ENCODE measurements around a stretch of chr12.

DNA sequence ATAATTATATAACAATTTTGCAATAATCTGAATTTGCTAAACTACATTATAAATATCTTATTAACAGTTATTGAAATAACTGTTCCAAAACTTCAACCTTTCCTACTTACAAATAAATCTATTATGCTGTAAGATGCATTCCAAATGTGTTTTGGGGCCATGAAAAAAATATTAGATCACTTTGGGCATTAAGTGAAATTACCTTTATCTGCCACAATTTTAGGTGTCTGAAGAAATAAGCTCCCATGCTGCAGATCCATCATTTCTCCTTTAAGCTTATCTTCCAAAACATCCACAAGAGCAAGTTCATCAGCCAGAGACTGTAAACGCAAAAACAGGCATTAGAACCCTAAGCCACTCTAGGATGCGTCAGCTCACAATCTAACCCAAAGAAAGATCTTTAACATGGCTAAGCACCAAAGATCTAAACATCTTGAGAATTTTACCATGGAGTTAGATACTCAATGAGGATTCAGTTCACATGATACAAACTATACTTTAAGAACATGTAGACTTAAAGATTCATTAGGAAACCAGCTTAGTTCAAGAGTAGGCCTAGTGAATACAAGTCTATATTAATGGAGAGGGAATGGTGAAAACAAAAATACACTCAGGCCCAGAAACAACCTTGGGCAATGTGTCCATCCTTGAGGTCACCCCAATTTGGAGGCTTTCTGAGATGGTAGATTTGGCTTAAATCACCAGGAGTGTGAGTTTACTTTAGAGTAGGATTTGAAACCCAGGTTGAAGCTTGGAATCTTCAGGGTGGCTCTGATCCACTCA is 10.8 kb downstream of the LDHB start:
- PRO-cap, 10 experiments: no peak in any of the 10 experiments

GRCh38 chr12:21771774-21772390 is 2.6 kb downstream of the KCNJ8 start:
- PRO-cap, 10 experiments: peak in 1 of 10 experiments; most common plus-strand start chr12:21772136 (in 1); most common minus-strand start chr12:21772102 (in 1)

GRCh38 chr12:21773820-21774237 is 677 bp downstream of the KCNJ8 start:
- PRO-cap, 10 experiments: no peak in any of the 10 experiments

GRCh38 chr12:21937274-21937761 is 3.9 kb downstream of the ABCC9 start:
- PRO-cap, 10 experiments: peak in 1 of 10 experiments; most common plus-strand start chr12:21937575 (in 1); most common minus-strand start chr12:21937474 (in 1)

DNA sequence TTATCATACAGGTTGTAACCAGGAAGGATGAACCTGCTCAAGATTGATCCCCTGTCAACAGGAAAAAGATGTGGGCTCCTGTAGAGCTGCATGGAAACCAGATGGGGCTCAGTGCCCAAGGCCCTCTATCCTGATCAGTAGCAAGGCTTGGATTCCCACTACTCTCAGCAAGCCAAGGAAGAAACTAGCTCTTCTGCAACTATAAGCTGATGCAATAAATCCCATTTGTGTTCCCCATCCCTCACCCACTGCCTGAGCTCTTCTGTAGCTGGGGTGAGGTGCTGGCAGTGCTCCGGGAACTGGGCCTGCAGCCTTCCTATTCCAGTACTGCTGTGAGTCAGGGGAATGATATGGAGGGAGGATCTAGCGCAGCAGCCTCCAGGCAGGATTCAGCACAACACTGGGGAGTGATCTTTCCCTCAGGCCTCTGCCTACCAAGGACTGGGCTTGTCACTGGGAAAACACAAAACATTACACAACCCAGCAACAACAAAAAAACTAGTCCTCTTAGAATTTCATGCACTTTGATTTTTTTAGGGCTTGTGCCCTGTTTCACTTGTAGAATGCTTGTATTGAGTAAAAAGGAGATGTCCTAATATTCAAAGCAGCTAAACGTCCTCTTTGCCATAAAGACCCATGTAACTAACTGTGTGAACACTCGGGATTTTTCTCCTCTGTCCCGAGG is 58.7 kb downstream of the ST8SIA1 start:
- PRO-cap, 10 experiments: no peak in any of the 10 experiments

DNA sequence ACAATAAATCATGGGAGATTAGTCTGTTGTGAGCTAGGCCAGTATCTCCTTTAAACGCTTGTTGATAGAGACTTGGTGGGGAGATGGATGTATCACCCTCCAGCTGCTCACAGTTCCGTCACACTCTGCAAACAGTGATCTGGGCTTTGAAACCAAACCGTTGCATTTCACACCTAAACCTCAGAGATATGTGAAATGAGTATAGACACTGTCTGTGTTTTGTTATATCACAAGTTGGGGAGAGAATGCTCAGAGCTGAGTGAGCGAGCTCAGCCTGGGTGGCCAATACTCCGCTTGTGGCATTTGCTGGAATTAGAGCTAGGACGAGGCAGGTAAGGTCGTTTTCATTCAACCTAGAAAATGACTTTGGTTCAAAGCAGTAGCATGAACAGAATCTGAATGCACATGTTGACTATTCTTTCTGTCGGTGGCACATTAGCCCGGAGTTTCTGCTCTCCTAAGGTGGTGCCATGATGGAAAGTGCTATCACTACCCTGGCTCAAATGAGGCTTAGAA is 75.2 kb upstream of the ST8SIA1 start:
- PRO-cap, 10 experiments: peak in 3 of 10 experiments; most common plus-strand start position 230 of the sequence (in 2); most common minus-strand start position 127 of the sequence (in 3)

- PRO-cap, 10 experiments: peak in 4 of 10 experiments; most common plus-strand start chr12:22543824 (in 4); most common minus-strand start chr12:22543597 (in 2)
Measured at GRCh38 chr12:22543190-22544093, 900 bp downstream of the C2CD5 start.

DNA sequence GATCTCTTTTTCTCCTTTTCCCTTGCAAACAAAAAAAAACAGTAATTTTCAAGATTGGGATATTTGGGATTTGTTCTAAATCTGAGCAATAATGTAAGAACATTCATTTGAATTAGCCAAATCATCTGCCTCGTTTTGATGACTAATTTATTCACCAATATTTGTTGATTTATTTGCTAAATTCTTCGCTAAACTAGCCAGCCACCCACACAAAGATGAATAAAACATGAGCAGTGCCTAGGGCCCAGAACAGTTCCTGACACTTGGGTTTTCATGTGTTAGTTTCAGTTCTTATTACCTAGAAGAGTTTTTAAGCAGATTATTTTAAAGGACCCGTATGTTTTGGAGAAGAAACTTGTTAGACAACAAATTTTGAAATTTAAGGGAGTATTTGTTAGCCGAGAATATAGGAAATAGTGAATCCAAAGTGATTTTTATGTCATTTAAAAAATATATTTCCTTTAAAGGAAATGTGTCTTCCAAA is 1.5 kb downstream of the ETNK1 start:
- PRO-cap, 10 experiments: no peak in any of the 10 experiments

GRCh38 chr12:22640728-22641215 is 15.8 kb downstream of the ETNK1 start:
- PRO-cap, 10 experiments: no peak in any of the 10 experiments

GRCh38 chr12:22760080-22760417 is 135.1 kb downstream of the ETNK1 start:
- PRO-cap, 10 experiments: no peak in any of the 10 experiments

GRCh38 chr12:23950556-23951537 is 1.4 kb upstream of the SOX5 start:
- PRO-cap, 10 experiments: no peak in any of the 10 experiments

- PRO-cap, 10 experiments: no peak in any of the 10 experiments
Measured at GRCh38 chr12:24045645-24046516, 96.4 kb upstream of the SOX5 start.

DNA sequence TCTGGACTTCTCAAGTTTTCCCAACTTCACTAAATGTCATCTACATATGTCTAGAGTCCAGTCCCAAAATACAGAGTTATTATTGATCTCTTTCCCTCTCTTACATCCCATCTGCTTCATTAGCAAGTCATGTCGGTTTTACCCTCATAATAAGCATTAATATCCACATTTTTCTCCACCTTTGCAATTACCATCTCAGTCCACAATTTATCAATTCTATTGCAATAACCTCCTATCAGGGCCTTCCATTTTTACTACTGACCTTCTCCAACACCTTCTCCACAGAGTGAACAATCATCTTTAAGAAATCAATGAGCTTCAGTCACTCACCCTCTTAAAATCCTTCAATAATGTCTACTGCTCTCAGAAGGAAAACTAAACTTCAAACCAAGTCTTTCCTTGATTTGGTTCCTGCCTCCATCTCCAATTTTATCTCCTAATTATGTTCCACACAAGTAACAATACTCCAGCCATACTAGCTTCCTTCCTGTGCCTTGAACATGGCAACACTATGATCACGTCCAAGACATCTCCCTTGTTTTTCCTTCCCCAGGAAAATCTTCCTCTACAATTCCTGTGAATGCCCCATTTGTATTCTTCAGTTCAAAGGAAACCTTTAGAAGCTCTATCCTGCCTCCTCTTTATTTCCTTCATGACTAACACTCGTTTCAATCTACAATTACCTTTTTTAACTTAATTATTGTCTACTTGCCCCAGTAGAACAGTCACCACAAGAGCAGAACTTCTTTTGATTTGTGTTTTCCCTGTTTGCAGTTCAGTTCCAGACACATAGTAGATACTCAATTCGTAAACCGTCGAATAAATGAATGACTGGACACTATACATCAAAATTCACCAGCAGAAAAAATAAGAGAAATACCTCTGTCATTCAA is 151.6 kb upstream of the SOX5 start:
- PRO-cap, 10 experiments: no peak in any of the 10 experiments

- PRO-cap, 10 experiments: no peak in any of the 10 experiments
Measured at GRCh38 chr12:24476235-24476957, 472.5 kb downstream of the BCAT1 start.

- PRO-cap, 10 experiments: no peak in any of the 10 experiments
Measured at GRCh38 chr12:24814748-24815613, 133.9 kb downstream of the BCAT1 start.

DNA sequence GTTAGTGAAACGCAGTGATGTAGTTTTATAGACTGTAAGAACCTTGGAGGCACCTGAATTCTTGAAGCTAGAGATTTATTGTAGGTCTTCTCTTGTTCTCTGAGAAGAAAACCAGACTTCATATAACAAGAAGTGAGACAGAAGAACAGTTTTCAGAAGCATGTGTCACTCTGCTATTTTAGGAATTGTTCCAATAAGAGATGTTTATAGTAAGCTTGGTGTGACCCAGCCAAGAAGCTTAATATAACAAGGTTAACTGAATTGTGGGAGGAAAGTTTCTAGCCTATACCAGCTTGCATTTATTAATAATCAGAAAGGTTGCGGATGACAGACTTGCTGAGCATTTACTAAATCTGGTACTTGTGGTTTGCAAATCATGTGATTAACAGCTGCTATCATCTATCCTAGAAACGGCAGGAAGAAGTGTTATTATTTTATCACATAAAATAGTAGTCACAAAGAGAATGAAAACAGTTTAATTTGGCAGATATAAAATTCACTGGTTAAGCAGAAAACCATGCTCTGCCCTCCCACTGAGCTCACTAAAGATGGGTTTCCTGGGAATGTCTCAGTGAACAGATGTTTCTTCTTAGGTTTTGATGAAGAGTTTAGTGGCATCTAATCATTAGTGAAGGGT is 49.2 kb upstream of the BCAT1 start:
- PRO-cap, 10 experiments: no peak in any of the 10 experiments

GRCh38 chr12:25208008-25209242 is 13.4 kb downstream of the ETFRF1 start:
- PRO-cap, 10 experiments: no peak in any of the 10 experiments

- PRO-cap, 10 experiments: no peak in any of the 10 experiments
Measured at GRCh38 chr12:25960031-25960718, 1.7 kb downstream of the RASSF8 start.

DNA sequence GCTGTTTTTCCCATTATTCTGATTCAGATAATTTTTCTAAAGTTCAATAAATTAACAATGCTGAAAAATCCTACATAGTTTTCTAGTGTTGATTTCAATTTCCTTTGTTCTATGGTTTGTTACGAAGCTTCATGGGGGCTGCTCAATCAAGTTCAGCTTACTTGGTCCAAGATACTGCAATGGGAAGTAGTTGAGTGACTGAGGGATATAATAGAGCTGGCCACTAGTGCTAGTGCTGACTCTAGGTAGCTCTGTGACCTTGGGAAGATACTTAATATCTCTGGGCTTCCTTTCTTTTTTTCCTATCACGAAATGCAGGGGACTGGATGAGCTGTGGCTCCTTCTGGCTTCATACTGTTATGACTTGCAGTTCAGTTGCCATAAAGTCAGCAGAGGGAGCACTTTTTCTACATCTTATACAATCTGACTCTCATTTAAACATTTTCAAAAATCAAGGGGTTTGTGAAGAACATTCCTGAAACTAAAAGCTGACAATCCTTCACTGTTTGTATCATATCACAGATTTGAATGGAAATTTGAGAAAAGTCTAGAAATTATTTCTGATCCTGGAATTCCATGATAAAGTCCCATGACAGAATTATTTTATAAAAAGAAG is 5.5 kb downstream of the BHLHE41 start:
- PRO-cap, 10 experiments: peak in 3 of 10 experiments; most common plus-strand start position 369 of the sequence (in 2); most common minus-strand start position 361 of the sequence (in 3)

DNA sequence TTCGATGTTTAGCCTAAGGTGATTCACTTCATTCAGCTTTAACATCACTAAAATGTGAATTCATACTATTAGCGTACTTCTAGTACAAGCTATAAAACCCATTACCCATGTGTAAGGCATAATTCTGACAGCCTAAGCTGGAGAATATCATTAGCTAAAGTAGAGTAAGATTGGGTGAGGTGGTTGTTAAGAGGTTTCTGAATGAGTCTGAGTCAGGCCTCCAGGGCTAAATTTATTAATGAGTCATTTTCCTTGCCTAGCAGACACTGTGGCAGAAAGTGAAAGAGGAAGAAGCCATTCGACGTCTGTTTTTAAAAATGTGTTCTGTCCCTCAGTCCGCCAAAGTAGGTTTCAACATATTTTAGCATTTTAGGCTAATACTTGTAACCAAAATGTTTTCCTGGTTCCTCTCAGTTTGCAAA is 103.6 kb downstream of the SSPN start:
- PRO-cap, 10 experiments: peak in 4 of 10 experiments; most common plus-strand start position 297 of the sequence (in 2); most common minus-strand start position 203 of the sequence (in 1)